Right lobe of liver (tissue), 4 donors: ENCODE measurements around a stretch of chr14.

DNA sequence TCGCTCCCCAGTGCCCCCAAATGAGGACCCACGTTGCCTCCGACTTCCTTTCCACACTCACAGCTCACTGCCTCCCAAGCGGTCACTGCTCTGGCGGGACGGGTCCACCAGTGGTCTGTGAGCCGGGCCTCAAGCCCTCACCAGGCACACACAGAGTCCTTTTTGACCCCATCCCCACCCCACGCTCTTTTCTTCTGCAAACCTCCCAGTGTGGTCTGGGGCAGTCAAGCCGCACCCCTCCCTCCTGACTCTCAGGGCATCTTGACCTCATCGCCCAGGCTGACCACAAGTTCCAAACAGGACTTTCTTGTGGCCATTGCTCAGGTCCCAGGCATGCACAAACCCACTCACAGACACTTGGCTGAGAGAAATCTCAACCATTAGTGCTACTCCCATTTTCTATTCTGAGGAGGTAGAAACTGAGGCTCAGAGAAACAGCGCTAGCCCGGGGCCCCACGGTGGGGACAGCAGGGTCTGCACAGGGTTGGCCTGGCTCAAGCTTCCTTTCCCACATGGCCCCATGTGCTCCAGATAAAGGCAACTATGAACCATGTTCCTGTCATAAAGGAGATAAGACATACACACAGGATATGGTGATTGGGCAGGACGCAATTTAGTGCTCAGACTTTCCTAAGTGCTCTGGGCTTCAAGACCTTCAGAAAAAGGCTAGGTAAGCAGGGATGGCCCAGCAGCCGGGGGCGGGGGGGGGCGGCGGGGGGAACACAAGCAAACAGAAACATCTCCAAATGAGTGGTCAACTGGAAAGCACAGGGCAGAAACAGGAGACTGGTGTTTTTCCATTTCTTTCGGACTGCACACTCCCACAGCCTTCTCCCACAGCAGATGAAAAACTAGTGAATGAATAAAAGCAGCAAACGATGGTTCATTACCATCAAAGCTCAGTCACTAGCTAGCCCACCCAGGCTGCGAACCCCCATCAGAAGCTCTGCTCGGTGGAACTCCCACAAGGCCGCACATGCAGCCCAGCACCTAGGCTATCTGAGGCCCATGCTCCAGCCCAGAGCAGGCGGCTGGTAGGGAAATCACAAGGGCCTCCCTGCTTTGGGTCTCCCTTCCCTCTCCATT lies 69.5 kb downstream of the ITPK1 start:
- PRO-cap, 4 experiments: no peak in any of the 4 experiments
- RAMPAGE, long total RNA, 2 experiments: no peak in any of the 2 experiments

- PRO-cap, 4 experiments: no peak in any of the 4 experiments
- RAMPAGE, long total RNA, 2 experiments: no peak in any of the 2 experiments
Measured at GRCh38 chr14:93085786-93086236, 29.9 kb downstream of the ITPK1 start.

- PRO-cap, 4 experiments: no peak in any of the 4 experiments
- RAMPAGE, long total RNA, 2 experiments: no peak in any of the 2 experiments
Measured at GRCh38 chr14:93090901-93091542, 24.7 kb downstream of the ITPK1 start.

- PRO-cap, 4 experiments: peak in 1 of 4 experiments; most common plus-strand start chr14:93184499 (in 1)
- RAMPAGE, long total RNA, 2 experiments: no peak in any of the 2 experiments
Measured at GRCh38 chr14:93184060-93184766, 484 bp downstream of the MOAP1 start.

- PRO-cap, 4 experiments: no peak in any of the 4 experiments
- RAMPAGE, long total RNA, 2 experiments: no peak in any of the 2 experiments
Measured at GRCh38 chr14:93186537-93186924, 1.4 kb downstream of the LYSET start.

- PRO-cap, 4 experiments: no peak in any of the 4 experiments
- RAMPAGE, long total RNA, 2 experiments: no peak in any of the 2 experiments
Measured at GRCh38 chr14:93286288-93286824, 46.5 kb downstream of the BTBD7 start.

DNA sequence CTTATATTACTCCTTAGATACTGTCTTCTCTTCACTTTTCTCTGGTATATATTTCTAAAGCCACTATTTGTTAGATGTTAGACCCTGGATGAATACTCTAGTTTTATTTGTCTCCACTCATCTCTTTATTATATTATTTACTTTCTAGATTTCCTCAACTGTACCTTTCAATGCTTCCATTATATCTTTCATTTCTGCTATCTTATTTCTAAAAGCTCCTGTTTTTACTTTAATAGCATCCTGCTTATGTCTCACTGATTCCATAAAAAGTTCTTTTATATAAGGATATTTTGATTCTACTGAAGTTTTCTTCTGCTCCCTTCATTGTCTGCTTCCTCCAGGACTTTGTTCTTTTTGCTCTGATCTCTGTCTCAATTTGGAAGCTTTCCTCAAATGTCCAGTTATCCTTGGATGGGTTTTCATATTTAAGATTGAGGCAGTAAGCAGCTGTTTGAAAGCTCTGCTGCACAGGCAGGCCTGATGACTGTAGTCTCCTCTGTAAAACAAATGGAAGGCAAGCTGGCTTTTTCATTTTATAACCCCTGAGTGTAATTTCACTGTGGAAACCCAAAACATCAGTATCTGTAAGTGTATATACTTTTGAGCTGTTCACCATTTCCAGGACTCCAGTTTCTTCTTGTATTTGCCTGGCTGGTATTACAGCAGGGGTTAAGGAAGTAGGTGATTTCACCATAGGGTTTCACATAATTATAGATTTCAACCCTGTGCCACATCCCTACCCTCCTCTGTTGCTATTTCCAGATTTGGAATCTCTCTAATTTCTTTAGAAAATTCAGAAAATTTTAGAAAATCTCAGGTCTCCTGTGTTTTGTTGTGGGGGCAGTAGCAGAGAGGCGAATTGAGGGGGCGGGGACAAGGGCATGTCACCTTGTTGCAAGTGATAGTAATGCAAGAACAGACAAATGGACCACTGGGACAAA lies 44.4 kb downstream of the BTBD7 start:
- PRO-cap, 4 experiments: no peak in any of the 4 experiments
- RAMPAGE, long total RNA, 2 experiments: no peak in any of the 2 experiments

DNA sequence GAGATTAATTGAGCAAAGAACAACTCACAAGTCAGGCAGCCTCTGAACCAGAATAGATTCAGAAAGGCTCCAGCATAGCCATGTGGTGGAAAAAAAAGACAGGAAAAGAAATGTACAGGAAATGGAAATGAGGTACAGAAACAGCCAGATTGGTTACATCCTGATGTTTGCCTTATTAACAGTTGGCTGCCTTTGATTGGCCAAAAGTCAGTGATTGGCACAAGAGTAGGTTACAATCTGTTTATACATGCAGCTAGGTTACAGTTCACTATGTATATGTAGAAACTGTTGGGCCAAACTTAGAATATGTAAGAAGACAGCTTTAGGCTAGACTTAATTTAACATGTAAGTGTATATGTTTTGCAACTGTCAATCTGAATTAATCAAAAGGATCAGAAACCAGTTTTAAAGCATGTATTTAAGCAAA lies 118.9 kb downstream of the UNC79 start:
- PRO-cap, 4 experiments: no peak in any of the 4 experiments
- RAMPAGE, long total RNA, 2 experiments: no peak in any of the 2 experiments

DNA sequence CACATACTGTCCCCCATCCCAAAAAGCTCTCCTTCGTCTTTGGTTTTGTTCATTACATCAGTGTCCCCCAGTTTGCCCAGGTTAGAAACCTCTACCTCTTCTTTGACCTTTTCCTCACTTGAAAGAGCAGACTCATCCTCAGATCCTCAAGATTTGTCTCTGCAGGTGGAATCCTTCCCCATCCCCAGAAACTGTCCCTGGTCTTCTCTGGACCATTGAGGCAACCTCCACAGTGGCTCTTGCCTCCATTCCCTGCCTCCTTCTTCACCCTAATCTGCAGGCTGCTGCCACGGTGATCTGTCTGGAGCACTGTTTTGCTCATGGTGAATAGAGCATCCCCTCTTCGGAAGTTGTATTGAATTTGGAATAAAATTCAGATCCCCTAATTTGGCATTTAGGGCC lies 85.6 kb downstream of the PRIMA1 start:
- PRO-cap, 4 experiments: no peak in any of the 4 experiments
- RAMPAGE, long total RNA, 2 experiments: no peak in any of the 2 experiments

GRCh38 chr14:93956625-93957434 lies 19.5 kb downstream of the ASB2 start:
- PRO-cap, 4 experiments: no peak in any of the 4 experiments
- RAMPAGE, long total RNA, 2 experiments: no peak in any of the 2 experiments

DNA sequence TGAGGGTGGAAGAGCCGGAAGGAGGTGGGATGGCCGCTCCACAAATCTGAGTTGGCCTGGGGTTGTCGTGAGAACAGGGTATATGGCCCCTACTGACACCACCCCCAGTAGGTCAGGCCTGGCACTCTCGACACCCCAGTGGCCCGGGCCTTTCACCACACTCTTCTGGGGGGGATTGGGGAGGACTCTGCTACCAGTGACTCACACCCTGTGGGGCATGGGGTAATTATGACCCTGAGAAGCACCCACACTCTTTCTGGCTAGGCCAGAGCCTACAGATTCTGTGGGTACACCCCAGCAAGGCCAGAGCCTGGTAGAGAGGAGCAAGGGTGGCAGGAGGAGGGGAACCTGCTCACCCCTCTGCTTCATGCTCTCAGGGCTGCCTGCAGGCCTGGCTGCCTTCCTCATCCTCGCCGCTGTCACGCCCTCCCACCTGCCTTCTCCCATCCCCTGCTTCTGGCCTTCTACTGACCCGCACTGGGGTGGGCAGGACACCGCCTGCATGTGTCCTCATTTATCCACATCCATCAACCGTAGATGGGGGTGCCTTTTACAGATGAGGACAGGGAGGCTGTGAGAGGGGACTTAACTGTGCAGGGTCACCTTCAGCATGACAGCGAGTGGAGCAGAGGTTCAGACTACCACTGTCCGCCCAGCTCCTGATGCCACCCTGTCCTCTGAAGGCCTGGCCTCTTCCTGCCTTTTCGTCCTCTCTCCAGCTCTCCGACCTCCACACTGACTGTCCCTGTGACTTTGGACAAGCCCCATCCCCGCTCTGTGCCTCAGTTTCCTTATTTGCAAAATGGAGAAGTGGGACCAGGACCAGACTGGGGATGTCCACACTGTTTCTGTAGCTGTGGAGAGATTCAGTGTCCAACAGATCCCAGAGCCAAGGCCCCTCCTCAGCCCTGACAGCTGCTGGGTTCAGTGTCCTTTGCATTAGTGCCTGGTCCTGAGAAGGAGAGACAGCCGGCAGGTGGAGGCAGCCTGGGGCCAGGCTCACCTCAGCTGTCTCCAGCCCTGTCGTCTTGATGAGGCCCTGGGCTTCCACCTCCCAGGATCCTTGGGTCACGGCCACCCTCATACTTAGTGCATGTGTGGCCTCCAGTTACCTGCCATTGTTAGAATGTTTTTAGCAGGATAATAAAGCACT lies 18.2 kb downstream of the ASB2 start:
- PRO-cap, 4 experiments: no peak in any of the 4 experiments
- RAMPAGE, long total RNA, 2 experiments: no peak in any of the 2 experiments

DNA sequence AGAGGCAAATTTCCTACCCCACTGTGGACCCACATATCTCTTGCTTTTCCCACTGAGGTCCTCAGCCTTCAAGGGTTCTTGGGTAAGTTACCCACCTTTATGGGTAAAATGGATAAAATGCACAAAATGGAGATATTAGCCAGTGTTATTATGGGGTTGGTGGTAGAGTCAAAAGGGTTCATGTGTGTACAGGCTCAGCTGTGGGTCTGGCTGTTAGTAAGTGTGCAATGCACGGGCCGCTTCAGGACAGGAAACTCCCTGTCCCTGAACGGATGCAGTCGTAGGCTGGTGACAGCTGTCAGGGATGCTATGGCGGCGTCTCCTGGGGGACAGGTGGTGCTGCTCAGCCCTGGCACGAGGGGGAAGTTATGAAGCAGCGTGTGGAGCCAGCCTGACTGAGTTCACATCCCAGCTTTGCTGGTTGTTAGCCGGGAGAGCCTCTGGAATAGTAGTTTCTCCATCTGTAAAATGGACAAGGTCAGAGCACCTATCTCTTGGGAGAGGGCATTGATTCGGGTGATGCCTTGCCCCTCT lies 7.3 kb downstream of the ASB2 start:
- PRO-cap, 4 experiments: no peak in any of the 4 experiments
- RAMPAGE, long total RNA, 2 experiments: no peak in any of the 2 experiments

GRCh38 chr14:93982366-93982954 lies 6.1 kb upstream of the ASB2 start:
- PRO-cap, 4 experiments: no peak in any of the 4 experiments
- RAMPAGE, long total RNA, 2 experiments: no peak in any of the 2 experiments

DNA sequence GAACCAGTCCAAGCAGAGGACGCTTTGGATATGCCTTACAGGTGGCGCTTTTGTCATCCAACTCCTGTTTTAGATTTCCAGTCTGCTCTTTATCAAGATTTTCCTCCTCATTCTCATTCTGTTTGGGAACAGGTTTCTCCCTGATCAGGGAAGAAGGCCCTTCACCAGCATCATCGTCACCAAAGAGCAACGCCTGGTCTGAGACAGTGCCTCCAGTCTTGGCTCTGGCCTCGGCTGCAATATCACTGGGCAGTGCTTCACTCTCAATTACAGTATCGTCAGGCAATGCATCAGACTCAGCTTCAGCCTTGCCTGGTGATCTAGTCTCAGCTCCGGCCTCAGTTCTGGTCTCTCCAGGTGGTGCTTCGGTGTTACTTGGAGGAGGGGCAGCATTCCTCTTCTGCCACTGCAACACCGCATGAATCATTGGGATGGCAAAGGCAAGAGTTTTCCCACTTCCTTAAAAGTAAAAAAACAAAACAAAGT lies 18.8 kb downstream of the DDX24 start:
- PRO-cap, 4 experiments: no peak in any of the 4 experiments
- RAMPAGE, long total RNA, 2 experiments: no peak in any of the 2 experiments

DNA sequence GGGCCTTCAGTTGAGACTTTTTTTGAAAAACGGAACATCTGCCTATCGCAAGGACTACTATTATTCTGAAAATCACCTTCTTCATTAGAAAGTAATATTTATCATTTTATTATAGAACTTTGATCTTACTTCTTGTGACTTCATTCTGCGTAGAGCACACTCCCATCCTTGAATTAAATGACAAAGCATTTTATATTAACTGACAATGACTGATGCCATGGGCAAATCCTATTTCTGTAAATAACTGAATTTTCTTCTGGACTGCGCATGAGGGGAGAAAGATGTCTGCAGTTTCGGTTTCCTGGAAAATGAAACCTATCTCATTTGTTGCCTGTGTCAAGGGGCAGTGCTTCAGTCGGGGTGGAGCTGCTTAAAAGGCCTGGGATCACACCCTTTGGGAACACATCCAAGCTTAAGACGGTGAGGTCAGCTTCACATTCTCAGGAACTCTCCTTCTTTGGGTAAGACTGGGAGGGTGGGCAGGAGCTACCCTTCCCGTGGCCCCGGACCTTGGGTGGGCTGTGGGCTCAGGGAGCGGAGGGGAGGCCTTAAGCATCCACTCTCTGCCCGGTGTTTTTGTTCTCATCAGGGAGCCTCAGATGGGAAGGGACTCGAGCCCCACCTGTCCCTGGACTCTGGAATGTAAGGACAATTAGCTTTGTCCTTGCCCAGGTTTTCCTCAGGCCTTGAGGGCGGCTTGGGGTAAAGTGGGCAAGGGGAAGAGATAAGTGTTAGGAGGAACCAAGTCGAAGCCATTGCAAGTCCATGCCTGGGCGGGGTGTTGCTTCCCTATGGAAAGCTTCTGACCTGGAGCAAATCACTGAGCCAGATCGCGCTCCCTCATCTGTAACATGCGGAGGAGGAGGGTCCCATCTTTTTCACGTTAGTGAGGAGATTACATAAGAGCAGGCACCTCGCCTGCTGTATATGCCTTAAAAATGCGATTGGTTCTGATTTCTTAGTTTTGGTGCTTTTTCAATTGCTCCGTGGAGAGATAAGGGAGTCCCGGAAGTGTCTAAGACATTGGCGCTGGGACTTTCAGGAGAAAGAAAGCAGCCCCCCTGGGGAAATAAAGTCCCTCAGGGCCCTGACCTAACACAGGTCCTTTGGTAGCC lies 18.7 kb downstream of the IFI27L2 start:
- PRO-cap, 4 experiments: peak in 4 of 4 experiments; most common plus-strand start position 400 of the sequence (in 4); most common minus-strand start position 273 of the sequence (in 1)
- RAMPAGE, long total RNA, 2 experiments: no peak in any of the 2 experiments

DNA sequence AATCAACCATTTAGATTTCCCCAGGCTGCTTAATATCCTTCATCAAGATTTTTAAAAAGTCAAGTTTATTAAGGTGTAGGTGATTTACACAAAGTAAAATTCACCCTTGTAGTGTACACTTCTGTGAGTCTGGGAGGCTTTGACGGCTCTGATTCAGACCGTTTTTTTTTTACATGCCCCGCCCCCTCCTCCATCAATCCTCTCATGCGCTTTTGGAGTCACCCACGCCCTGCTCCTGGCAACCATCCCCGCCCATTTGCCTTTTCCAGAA lies 632 bp upstream of the IFI27L2 start:
- PRO-cap, 4 experiments: no peak in any of the 4 experiments
- RAMPAGE, long total RNA, 2 experiments: no peak in any of the 2 experiments

DNA sequence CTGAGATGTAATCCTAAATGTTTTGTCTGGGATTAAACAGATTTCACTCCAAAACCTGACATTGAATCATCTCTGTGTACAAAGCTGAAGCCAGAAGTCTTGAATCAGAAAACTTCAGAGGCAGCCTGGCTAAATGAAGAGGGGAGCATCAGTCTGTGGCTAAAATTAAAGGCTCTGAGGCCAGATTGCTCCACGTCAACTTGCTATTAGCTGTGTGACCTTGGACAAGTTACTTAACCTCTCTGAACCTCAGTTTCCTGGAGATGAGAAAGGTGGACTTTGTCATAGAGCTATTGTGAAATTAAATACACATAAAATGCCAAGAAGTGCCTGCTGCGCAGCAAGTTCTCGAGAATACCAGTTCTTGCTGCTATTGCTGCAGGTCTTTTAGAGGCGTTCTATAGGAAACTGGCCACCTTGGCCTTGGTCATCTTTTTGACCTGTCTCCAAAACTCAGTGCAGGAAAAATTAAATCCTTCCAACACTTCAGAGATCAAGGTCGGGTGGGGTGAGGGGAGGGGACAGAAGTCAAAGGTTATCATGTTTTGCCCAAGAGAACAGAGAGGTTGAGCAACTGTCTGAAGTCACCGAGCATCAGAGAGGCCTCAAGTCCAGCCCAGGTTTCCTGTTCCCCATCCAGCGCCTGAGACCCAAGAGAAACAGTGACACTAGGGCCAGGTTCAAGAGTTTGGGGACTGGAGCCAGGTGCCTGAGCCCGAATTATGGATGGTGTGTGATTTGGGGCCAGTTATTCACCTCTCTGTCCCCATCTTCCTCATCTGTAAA lies 1.2 kb downstream of the SERPINA1 start:
- PRO-cap, 4 experiments: peak in 4 of 4 experiments; most common plus-strand start position 343 of the sequence (in 2); most common minus-strand start position 202 of the sequence (in 2)
- RAMPAGE, long total RNA, 2 experiments: no peak in any of the 2 experiments

- PRO-cap, 4 experiments: peak in 3 of 4 experiments; most common plus-strand start chr14:94395533 (in 3); most common minus-strand start chr14:94395479 (in 3)
- RAMPAGE, long total RNA, 2 experiments: no peak in any of the 2 experiments
Measured at GRCh38 chr14:94395371-94395610, 6.9 kb upstream of the SERPINA1 start.

DNA sequence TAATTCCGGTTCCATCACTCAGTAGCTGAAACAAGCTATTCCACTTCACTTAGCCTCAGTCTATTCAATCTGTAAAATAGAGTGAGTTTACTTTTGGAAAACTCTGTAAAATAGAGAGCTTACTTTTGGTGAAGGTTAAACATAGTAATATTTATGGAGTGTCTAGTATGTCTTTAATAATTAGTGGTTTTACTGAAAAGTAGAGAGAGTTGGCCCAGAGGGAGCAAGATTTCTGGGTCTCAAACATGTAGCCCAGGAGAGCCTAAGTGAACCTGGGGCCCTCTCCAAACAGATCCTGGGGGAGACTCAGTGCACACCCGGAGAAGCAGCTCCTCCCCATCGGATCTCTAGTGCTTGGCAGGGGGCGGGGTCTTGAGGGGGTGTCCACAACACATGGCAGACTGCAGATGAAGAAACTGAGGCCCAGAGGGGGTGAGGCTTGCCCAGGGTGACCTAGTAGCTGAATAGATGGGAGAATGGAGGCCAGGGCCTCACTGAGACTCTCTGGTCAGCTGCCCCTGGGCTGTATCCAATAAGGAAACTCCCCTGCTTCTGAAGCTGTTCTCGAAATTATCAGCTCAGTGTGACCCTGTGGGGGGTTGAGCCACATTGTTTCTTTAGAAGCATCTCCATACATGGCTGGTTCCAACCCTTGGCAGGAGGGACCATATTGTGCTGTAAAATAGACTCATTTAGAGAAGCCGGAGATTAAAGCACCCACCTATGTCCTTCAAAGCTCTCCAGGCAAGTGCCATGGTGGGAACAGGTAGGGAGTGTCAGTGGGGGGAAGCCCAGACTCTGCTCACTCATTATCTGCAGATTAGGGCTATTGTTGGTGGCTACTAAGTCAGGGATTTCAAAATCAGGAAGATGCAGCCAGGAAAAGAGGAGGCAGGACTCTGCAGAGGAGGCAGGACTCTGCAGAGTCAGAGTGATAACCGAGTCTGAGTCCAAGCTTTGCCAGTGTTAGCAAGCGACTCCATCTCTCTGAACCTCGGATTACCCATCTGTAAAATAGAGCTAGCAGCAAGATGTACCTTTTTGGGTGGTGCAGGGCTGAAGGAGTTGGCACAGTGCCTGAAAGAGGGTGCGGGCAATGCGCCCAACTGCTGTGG lies 3.3 kb downstream of the SERPINA5 start:
- PRO-cap, 4 experiments: no peak in any of the 4 experiments
- RAMPAGE, long total RNA, 2 experiments: no peak in any of the 2 experiments

DNA sequence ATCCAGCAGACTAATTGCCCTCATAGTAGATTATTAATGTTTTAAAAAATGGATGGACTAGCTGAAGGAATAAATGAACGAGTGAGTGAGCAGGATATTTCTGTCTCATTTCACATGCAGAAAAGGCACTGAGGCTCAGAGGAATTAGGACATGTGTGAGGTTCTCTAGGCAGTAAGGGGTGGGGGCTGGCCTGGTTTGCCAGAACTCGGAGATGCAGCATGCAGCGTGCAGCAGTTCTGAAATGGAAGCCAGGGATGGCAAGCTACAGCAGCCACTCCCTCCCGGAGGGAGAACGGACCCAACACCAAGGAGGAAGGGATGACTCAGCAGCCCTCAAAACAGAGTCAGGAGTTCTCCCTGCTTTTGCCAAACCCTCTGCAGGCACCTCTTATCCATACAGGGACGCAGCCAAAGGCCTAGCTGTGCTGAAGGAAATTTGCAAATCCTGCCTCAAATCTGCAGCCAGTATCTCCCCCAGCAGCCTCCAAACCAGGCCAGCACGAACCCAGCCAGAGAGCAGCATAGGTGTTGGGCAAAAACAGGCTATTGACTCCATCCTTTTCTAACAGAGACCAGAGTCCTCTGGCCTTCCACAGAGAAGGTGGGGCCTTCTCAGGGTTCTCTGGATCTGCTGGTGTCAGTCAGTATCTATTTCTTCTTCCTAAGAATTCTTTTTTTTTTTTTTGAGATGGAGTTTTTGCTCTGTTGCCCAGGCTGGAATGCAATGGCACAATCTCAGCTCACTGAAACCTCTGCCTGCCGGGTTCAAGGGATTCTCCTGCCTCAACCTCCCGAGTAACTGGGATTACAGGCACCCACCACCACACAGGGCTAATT lies 10.2 kb upstream of the SERPINA3 start:
- PRO-cap, 4 experiments: peak in 1 of 4 experiments; most common minus-strand start position 487 of the sequence (in 1)
- RAMPAGE, long total RNA, 2 experiments: no peak in any of the 2 experiments